Right lobe of liver (tissue), 4 donors: ENCODE results near the genes PPP1R17 and RP9.

- PRO-cap, 4 experiments: no peak in any of the 4 experiments
- RAMPAGE, long total RNA, 2 experiments: no peak in any of the 2 experiments
These were observed 34.3 kb downstream of the MTURN start for GRCh38 chr7:30168891-30169688.

GRCh38 chr7:30201067-30201867 lies 66.5 kb downstream of the MTURN start:
- PRO-cap, 4 experiments: no peak in any of the 4 experiments
- RAMPAGE, long total RNA, 2 experiments: no peak in any of the 2 experiments

- PRO-cap, 4 experiments: no peak in any of the 4 experiments
- RAMPAGE, long total RNA, 2 experiments: no peak in any of the 2 experiments
These were observed 45.3 kb upstream of the ZNRF2 start for GRCh38 chr7:30238955-30239668.

- PRO-cap, 4 experiments: no peak in any of the 4 experiments
- RAMPAGE, long total RNA, 2 experiments: start-site peak on the plus strand in 2 of 2 experiments, at chr7:30323659-30323736 at its widest, 27 to 30 reads per replicate
These were observed 38.8 kb downstream of the ZNRF2 start for GRCh38 chr7:30322929-30323903.

- PRO-cap, 4 experiments: no peak in any of the 4 experiments
- RAMPAGE, long total RNA, 2 experiments: start-site peak on the plus strand in 1 of 2 experiments, at chr7:30366077-30366123 at its widest, 23 reads per replicate
These were observed 81.3 kb downstream of the ZNRF2 start for GRCh38 chr7:30365575-30366286.

DNA sequence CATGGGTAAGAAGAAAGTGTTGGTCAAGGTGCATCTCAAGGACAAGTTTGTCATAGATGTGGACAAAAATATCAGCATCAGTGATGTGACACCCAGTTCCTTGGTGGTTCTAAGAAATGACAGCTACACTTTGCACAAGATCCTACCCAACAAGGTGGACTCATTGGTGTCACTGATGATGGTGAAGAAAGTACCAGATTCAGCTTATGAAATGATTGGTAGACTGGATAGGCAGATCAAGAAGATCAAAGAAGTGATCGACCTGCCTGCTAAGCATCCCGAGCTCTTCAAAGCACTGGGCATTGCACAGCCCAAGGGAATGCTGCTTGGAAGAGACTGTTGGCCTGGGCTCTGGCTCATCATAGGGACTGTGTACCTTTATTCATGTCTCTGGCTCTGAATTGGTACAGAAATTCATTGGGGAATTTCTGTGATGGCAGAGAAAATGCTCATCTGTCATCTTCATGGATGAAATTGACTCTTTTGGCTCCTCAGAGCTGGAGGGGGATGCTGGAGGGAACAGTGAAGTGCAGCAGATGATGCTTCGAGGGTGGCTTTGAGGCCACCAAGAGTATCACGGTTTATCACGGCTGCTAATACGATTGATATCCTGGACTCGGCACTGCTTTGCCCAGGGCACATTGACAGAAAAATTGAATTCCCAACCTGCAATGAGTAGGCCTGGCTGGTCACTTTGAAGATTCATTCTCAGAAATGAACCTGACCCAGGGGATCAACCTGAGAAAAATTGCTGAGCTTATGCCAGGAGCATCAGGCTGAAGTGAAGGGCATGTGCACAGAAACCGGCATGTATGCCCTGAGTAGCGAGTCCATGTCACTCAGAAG lies 87.6 kb downstream of the ZNRF2 start:
- PRO-cap, 4 experiments: no peak in any of the 4 experiments
- RAMPAGE, long total RNA, 2 experiments: no peak in any of the 2 experiments

DNA sequence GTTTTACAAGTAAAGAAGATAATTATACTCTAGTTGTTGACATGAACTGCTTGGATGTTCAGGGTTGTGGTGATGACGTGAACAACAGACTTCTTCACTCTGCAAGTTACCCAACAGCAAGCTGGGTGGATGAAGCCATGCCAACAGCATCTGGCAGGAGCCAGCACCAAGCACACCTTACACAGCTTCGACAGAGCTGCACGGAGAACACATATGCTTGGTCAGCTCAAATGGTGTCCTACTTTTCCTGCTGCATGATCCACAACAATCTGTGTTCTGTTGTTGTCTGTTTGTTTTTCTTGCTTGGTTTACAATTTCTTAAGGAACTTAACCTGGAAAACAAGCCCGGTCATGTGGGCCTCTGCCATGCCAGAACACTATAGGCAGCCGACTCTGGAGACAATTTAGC lies 9.7 kb downstream of the NOD1 start:
- PRO-cap, 4 experiments: no peak in any of the 4 experiments
- RAMPAGE, long total RNA, 2 experiments: no peak in any of the 2 experiments

DNA sequence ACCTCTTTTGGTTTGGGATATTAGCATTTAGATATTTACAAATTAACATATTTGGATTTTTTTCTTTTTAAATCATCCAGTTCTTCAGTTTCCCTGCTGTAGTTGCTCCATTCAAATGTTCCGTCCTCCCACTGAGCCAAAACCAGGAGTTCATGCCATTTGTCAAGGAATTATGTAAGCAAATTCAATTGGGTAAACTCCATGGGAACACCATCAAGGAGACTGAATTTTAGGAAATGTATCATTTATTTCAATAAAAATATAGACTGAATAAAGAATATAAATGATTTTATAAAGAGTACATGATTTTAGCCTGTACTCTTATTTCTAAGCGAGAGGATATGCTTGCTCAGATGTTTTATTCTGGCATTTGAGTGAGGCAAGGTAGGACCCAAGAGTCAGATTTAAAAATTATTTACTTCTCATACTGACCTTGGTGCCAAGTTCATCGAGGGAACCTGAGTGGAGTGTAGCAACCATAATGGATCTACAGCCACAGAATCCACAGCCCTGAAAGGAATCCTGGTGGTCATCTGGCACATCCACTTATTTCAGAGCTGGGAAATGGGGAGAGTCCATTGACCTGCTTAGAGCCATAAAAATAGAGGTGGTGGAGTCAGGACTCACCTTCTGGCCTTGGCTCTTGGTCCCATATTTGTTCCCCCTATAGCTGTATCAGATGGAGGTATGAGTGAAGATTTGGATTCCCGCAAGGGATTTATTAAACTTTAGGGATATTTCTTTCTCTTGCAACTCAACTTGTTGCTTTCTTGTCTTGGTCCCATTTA lies 36.9 kb downstream of the GARS1 start:
- PRO-cap, 4 experiments: no peak in any of the 4 experiments
- RAMPAGE, long total RNA, 2 experiments: no peak in any of the 2 experiments

DNA sequence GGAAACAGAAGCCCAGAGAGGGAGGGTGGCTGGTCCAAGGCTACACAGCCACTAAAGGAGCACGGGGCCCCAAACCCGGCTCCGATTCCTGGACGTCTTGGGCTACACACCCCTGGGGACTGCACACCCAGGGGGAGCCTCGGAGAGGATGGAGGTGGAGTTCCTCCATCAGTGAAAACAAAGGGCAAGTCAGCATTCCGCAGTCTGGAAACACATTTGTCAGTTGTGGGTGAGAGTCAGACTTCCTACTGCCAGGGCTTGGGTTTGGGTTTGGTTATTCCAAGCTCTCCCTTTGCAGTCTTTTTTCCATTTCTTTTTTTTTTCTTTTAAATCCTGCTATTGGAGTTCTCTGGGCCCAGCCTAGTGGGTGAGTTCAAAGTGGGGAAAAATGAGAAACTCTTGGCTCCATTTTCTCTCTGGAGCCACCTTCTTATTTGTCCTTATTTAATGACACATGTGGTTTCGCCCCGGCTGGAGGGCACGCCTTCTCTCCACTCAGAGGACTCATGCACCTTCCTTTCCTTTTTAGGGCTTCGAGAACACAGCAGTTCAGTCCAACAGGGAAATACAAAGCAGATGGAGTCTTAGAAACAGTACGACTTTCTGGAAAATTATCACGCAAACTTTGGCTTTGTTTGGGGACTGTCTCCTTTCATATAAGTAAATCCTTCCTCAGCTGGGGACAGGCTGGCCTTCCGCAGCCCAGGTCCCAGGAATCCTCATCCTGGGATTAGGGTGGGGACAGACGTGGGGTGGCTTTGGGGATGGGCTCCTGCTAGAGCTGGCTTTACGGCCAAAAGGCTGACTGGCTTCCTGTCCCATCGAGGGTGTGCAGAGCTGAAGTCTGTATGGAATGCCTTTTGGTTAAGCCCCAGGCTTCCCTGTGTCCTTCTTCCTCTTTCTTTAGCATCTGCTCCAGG lies 59.7 kb upstream of the AQP1 start:
- PRO-cap, 4 experiments: no peak in any of the 4 experiments
- RAMPAGE, long total RNA, 2 experiments: no peak in any of the 2 experiments

GRCh38 chr7:30931595-30932112 lies 20.0 kb downstream of the AQP1 start:
- PRO-cap, 4 experiments: no peak in any of the 4 experiments
- RAMPAGE, long total RNA, 2 experiments: no peak in any of the 2 experiments

GRCh38 chr7:31686974-31687350 lies at the start of gene PPP1R17:
Gene PPP1R17 (plus strand): TSS chr7:31687215.
- PRO-cap, 4 experiments: no peak in any of the 4 experiments
- RAMPAGE, long total RNA, 2 experiments: no peak in any of the 2 experiments

GRCh38 chr7:32298635-32299713 lies 191.2 kb downstream of the LSM5 start:
- PRO-cap, 4 experiments: no peak in any of the 4 experiments
- RAMPAGE, long total RNA, 2 experiments: no peak in any of the 2 experiments

DNA sequence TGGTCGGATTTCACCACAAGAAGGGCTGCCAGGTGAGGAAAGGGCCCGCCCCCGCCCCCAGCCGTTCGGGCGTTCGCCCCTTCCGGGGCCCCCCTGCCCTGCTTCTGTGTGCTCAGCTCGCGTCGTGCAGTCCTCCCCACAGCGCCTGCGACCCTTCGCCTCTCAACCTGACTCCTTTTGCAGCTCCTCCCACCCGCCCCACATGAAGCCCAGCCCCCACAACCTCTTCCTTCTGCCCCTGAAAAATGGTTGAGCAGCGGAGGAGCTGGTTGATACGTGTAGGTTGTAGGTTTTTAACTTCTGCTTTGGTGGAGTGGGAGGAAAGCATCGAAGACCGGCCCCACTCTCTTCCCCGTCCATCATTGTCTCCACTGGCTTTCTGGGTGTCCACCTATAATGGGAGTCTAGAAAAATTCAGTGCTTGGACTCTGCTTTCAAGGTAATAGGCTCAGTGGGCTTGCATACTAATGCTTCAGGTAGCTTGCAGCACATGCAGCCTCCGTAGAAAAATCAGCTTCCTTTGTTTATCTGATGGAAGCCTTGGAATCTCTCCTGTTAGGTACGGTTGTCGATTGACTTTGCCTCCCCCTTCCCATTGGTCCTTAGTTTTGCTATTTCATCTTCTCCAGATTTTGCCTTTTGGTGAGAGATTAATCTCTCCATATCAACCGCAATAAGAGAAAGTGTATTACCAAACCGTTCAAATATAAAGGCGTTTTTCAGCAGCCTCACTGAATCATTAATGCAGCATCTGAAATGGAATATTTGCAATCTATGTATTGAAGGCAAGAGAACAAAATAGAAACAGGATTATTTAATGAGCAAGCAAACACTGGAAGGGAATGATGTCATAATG lies 710 bp downstream of the AVL9 start:
- PRO-cap, 4 experiments: peak in 4 of 4 experiments; most common plus-strand start position 139 of the sequence (in 2); most common minus-strand start position 169 of the sequence (in 3)
- RAMPAGE, long total RNA, 2 experiments: no peak in any of the 2 experiments

- PRO-cap, 4 experiments: no peak in any of the 4 experiments
- RAMPAGE, long total RNA, 2 experiments: no peak in any of the 2 experiments
These were observed 26.5 kb downstream of the AVL9 start for GRCh38 chr7:32521721-32522236.

- PRO-cap, 4 experiments: no peak in any of the 4 experiments
- RAMPAGE, long total RNA, 2 experiments: no peak in any of the 2 experiments
These were observed 90.9 kb downstream of the AVL9 start for GRCh38 chr7:32586117-32586706.

DNA sequence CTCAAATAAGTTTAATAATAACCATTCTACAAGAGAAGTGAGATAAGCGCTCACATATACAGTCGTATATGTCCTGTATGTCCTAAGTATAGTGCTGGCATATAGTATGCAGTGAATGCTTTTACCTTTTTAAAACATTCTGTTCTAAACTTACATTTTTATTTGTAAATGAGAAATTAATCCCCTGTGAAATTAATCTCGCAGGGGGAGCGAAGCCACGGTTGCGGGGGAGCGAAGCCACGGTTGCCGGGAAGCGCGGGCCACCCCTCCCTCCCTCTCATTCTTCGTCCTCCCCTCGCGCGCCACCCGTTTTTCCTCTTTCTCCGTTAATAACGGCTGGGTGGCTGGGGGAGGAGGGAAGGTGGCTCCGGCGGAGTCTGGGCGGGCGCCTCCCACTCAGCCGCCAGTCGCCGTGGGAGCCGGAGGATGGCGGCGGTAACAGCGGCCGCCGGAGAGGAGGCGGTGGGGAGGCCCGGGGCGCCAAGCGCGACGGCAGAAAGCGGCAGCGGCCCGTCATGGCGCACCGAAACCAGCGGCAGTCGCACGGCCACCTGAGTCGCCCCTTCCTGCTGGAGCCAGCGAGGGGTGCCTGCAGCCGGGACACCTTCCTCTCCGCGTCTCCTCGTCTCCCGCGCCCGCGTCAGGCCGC lies 163.7 kb downstream of the KBTBD2 start:
- PRO-cap, 4 experiments: peak in 4 of 4 experiments; most common plus-strand start position 406 of the sequence (in 4); most common minus-strand start position 286 of the sequence (in 1)
- RAMPAGE, long total RNA, 2 experiments: no peak in any of the 2 experiments

DNA sequence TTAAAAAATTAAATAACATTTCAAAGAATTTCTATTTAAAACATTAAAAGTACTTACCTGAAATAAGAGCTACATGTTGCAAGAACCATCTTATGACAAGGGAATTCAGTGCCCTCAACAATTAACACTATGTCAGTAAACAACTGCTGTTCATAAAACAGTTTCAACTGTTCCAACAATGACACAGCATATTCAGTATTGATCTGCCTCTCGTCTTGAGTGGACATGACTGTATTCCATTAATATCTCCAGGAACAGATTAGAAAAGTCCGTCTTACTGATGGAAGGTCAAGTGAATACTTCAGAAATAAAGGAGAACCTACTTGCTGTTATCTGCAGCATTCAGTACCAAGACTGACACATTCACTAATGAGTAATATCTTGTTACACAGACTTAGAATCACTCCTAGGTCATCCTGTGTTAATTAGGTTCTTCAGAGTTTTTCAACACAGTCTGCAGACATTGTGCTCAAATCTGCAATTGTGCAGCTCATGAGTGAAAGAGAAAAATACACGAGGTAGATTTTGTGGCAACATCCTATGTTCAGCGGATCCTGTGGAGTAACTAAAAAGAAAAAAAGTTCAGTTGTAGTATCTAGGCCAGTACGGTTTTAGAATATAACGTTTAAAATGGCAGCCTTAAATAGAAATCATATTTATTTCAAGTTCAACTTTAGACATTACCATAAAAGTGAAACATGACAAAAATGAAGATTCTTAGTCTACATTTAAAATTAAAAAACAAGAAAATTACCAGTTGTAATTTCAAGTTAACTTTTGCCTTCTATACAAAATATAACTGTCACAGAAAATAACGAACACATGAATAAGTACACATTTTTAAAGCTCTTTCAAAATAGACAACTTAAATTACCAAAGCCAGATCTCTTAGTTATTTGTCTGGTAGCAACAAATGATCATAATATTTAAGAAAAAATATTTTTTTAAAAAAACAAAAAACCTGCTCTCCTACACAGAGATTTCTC lies 11.9 kb downstream of the KBTBD2 start:
- PRO-cap, 4 experiments: no peak in any of the 4 experiments
- RAMPAGE, long total RNA, 2 experiments: no peak in any of the 2 experiments

GRCh38 chr7:32941538-32941810 lies 15.8 kb upstream of the FKBP9 start:
- PRO-cap, 4 experiments: peak in 2 of 4 experiments; most common plus-strand start chr7:32941709 (in 2)
- RAMPAGE, long total RNA, 2 experiments: no peak in any of the 2 experiments

DNA sequence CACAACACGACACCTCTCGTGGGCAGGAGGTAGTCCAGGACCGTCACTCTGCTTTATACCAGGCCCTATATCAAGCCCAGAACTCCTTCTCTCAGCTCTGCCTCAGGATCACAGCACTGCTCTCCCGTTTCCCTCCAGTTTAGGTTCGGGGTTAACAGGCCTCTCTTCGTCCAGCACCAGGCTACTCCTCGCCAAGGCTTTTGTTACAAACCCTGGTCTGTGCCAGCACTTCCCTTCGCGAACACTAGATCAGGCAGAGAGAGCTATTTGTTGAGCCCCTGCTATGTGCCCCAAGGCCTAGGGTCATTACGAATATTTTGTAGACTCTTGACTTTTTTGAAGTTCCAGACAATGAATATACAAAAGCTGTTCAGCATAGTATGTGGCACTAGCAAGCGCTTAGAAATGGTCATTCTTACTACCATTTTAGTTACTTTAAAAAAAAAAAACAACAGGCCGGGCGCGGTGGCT lies 1.5 kb downstream of the FKBP9 start:
- PRO-cap, 4 experiments: no peak in any of the 4 experiments
- RAMPAGE, long total RNA, 2 experiments: no peak in any of the 2 experiments

GRCh38 chr7:33108687-33109964 lies at the start of gene RP9:
Gene RP9 (minus strand): TSS chr7:33109404.
- PRO-cap, 4 experiments: peak in 4 of 4 experiments; most common plus-strand start chr7:33108980 (in 3); most common minus-strand start chr7:33108986 (in 2)
- RAMPAGE, long total RNA, 2 experiments: no peak in any of the 2 experiments